Thyroid gland (tissue), 7 donors: ENCODE data around the genes EIF1B and RPL14.

DNA sequence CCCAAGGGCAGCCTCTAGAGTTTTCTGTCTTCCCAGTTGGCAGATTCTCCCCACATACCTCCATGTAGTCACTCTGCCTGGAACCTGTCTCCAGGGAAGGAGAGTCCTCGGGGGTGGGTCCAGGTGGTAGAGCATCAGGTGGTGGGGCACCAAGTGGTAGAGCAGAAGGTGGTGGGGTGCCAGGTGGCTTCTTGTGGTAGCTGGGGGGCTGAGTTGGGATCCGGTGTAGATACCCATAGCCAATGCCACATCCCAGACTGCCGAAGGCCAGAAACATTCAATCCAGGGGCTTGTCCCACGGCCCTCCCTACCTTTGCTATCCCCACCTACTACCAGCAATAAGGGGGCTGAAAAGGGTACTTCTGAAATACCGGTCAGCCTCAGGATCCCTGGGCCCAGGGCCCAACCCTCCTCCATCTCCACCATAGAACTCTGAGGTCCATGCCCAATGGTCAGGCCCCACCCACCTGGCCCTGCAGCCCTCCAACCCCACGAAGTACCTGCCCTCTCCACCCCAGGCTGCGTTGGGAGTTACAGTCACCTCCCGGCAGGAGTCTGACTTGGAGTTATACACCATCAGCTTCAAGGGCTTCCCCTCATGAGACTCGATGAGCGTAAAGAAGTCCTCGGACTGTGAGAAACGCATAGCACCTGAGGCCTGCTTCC lies 7.0 kb downstream of the GORASP1 start:
- PRO-cap, 2 experiments = no peak in any of the 2 experiments
- RAMPAGE, long total RNA, 5 experiments = no peak in any of the 5 experiments

- PRO-cap, 2 experiments = peak in 1 of 2 experiments; most common minus-strand start chr3:39125942 (in 1)
- RAMPAGE, long total RNA, 5 experiments = no peak in any of the 5 experiments
Observed at GRCh38 chr3:39125633-39126267, 18.3 kb downstream of the TTC21A start.

GRCh38 chr3:39135004-39135357 lies 18.4 kb downstream of the CSRNP1 start:
- PRO-cap, 2 experiments = peak in 1 of 2 experiments; most common minus-strand start chr3:39135195 (in 1)
- RAMPAGE, long total RNA, 5 experiments = no peak in any of the 5 experiments

- PRO-cap, 2 experiments = no peak in any of the 2 experiments
- RAMPAGE, long total RNA, 5 experiments = no peak in any of the 5 experiments
Observed at GRCh38 chr3:39137064-39137920, 16.1 kb downstream of the CSRNP1 start.

DNA sequence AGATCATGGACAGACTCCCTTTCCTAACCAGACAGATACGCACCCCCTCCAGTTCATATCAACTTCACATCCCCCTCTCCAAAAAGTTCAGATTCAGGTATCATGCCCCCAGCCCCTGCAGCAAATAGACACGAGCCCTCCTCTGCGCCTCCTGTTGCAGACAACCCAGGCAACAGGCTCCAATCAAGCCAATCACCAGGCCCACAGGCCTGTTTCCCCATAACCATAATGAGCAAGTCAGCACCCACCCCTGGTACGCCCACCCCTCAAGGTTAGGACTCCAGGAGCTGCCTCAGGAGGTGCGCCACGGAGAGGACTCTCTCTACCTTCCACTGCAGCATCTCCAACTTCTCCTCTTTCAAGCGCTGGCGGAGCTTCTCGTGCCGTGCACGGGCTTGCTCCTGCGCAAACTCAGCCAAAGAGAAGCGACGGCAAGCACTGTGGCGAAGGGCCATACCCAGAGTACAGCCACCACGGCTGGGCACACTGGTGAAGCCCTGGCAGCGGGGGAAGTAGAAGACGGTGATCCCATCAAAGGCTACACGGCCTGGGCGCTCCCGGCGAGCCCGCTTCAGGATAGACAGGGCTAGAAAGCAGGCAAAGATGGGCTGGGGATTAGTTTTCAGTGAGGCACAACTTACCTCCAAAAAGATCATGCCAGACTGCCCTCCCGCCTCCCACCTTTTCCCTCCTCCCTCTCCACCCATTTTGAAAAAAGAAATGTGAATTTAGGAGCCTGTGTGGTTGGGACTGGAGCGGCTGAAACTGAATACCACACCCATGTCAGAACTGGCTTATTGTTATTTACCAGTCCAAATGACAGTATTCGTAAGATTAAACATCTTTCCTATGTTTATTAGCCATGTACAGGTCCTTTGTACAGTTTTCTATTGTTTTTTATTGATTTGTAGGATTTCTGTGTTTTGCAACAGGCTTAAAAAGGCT lies 8.4 kb downstream of the CSRNP1 start:
- PRO-cap, 2 experiments = no peak in any of the 2 experiments
- RAMPAGE, long total RNA, 5 experiments = no peak in any of the 5 experiments

DNA sequence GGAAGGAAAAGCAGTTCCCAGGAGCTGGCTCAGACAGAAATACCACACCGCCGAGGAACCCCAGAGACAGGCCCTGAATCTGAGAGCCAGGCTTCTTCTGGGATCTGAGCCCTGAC lies 2.3 kb downstream of the CSRNP1 start:
- PRO-cap, 2 experiments = peak in 2 of 2 experiments; most common plus-strand start position 36 of the sequence (in 2)
- RAMPAGE, long total RNA, 5 experiments = no peak in any of the 5 experiments

GRCh38 chr3:39260779-39261516 lies 18.9 kb downstream of the CX3CR1 start:
- PRO-cap, 2 experiments = no peak in any of the 2 experiments
- RAMPAGE, long total RNA, 5 experiments = no peak in any of the 5 experiments

- PRO-cap, 2 experiments = no peak in any of the 2 experiments
- RAMPAGE, long total RNA, 5 experiments = no peak in any of the 5 experiments
Observed at GRCh38 chr3:39409324-39410058, 3.0 kb downstream of the RPSA start.

- PRO-cap, 2 experiments = no peak in any of the 2 experiments
- RAMPAGE, long total RNA, 5 experiments = no peak in any of the 5 experiments
Observed at GRCh38 chr3:39410059-39410822, 3.7 kb downstream of the RPSA start.

- PRO-cap, 2 experiments = no peak in any of the 2 experiments
- RAMPAGE, long total RNA, 5 experiments = no peak in any of the 5 experiments
Observed at GRCh38 chr3:39414418-39415094, 8.0 kb downstream of the RPSA start.

DNA sequence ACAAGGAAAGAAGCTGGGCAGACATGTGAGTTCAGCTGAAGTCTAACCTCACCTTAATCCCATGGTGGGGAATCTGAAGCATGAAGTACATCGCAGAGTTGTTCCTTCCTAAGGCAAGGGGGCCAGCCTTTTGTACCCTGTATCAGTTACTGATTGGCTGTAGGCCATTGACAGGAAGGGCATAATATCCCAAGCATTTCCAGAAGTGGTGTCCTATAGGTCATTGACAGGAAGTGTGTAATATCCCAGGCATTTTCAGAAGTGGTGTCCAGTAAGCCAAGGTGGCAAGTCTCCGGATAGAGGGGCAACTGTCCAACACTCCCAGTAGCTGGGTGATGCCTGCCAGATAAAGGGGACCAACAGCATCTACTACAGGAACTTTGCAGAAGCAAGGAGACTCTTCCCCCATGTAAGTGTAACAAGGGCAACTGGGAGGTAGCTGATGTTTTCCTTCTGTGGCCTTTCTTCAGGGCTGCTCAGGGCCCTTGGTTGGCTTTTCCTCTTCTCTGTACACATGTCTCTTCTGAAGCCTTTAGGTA lies 52.1 kb upstream of the MYRIP start:
- PRO-cap, 2 experiments = peak in 1 of 2 experiments; most common minus-strand start position 106 of the sequence (in 1)
- RAMPAGE, long total RNA, 5 experiments = no peak in any of the 5 experiments

- PRO-cap, 2 experiments = no peak in any of the 2 experiments
- RAMPAGE, long total RNA, 5 experiments = no peak in any of the 5 experiments
Observed at GRCh38 chr3:40249199-40249433, 60.4 kb upstream of the EIF1B start.

GRCh38 chr3:40309612-40310720 lies at the start of gene EIF1B:
Gene EIF1B (plus strand): TSS chr3:40309707.
- PRO-cap, 2 experiments = peak in 2 of 2 experiments; most common plus-strand start chr3:40309707 (in 2); most common minus-strand start chr3:40310367 (in 2)
- RAMPAGE, long total RNA, 5 experiments = start-site peak on the plus strand in 4 of 5 experiments, at chr3:40309745-40309877 at its widest, 30 to 227 reads per replicate

- PRO-cap, 2 experiments = peak in 2 of 2 experiments; most common plus-strand start chr3:40457339 (in 2); most common minus-strand start chr3:40457203 (in 2)
- RAMPAGE, long total RNA, 5 experiments = start-site peak on the plus strand in 5 of 5 experiments, at chr3:40457328-40457363 at its widest, 118 to 9,561 reads per replicate
Observed at GRCh38 chr3:40457039-40457711, at the start of gene RPL14. Gene RPL14 (plus strand): TSS chr3:40457339.

DNA sequence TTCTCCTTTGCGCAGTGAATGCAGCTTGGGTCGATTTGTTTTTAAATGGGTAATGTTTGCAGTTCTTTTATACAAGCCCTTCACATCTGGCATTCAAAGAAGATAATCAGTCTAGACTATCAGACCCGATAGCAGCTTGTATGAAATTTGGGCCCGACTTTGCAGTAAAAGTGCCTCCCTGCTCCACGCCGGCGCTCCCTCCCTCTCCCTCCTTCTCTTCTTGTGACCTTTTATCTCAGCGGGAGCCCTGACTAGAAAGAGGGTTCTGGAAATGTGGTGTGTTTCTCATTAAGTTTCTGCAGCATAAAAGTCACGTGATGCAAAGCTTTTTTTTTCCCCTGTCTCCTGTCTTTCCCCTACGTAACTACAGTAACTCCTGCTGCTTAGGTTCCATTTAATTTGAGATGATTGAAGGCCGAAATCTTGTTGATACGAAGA lies 60.1 kb downstream of the ZNF621 start:
- PRO-cap, 2 experiments = no peak in any of the 2 experiments
- RAMPAGE, long total RNA, 5 experiments = no peak in any of the 5 experiments

DNA sequence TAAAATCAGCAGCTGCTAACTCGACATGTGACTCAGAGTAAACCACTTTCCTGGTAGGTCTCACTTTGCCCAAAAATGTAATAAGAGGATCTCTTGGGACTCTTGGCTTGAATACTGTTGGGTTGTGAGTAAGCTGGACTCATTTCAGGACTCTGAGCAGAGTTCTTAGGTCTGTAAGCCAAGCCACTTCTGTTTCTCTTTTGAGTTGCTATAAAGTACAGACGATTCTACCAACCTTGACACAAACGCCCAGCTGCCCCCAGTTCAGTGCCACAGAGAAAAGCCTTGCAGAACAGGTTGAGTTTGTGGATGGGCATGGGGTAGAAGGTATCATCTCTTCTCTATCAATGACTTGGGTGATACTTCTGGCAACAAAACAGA lies 241.2 kb downstream of the ZNF621 start:
- PRO-cap, 2 experiments = no peak in any of the 2 experiments
- RAMPAGE, long total RNA, 5 experiments = no peak in any of the 5 experiments

DNA sequence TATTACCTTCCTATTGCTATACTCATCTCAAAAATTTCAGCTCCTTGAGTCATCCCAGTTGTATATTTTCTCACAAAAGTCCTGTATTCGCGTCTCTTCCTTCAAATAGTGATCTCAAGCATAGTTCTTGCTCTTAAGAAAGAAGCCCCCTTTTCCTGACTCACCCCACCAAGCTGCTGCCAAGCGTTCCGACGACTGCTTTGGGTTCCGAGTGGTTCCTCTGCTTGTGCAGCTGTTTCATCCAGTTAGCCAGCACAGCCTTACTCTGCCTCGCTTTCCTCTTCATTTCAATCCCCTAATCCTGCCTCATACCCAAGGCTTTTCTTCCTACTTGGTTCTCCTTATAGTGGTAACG lies 260.9 kb downstream of the ZNF621 start:
- PRO-cap, 2 experiments = no peak in any of the 2 experiments
- RAMPAGE, long total RNA, 5 experiments = no peak in any of the 5 experiments

DNA sequence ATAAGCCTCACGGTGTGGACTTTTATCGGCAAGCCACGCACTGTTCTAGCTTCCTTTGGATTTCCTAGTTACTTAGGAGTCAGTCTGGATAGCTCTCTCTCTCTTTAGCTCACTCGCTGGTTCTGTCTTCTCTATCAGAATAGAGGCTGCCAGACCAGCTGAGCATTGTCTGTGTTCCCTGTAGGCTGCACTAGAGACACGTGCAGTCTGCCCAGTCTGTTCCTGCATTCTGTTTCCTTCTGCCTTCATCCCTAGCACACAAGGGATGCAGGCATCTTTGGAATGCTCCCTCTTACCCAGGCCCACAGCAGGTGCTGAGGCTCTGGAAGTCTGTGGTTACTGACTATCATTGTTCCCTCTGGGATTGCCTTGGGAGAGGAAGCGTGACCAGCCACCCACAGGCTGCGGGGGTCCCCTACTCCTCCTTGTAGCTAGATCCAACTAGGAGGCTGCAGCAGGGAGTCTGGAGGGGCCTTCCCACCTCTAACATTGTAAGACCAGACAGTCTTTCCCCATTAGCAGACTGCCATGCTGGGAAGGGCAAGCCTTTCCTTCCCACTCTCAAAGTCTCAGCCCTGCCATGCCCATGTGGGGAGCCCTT lies 322.9 kb downstream of the ZNF621 start:
- PRO-cap, 2 experiments = no peak in any of the 2 experiments
- RAMPAGE, long total RNA, 5 experiments = no peak in any of the 5 experiments

- PRO-cap, 2 experiments = no peak in any of the 2 experiments
- RAMPAGE, long total RNA, 5 experiments = no peak in any of the 5 experiments
Observed at GRCh38 chr3:41159834-41160166, 39.5 kb upstream of the CTNNB1 start.

DNA sequence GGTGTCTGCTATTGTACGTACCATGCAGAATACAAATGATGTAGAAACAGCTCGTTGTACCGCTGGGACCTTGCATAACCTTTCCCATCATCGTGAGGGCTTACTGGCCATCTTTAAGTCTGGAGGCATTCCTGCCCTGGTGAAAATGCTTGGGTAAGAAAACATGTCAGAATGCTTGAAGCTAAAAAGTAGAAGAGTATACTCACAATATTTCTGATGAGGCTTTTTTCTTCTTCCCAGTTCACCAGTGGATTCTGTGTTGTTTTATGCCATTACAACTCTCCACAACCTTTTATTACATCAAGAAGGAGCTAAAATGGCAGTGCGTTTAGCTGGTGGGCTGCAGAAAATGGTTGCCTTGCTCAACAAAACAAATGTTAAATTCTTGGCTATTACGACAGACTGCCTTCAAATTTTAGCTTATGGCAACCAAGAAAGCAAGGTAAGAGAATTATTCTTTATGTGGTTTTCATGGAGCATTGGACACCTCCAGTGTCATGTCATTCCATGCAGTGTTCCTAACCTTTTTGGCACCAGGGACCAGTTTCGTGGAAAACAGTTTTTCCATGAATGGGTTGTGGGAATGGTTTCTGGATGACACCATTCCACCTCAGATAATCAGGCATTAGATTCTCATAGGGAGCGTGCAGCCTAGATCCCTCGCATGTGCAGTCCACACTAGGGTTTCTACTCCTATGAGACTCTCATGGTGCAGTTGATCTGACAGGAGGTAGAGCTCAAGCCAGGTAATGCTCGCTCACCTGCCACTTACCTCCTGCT lies 26.3 kb downstream of the CTNNB1 start:
- PRO-cap, 2 experiments = no peak in any of the 2 experiments
- RAMPAGE, long total RNA, 5 experiments = no peak in any of the 5 experiments